Omental fat pad (tissue), 4 donors: ENCODE measurements around a stretch of chr2.

GRCh38 chr2:27393001-27393434 lies 12.5 kb upstream of the ZNF513 start:
- PRO-cap = no peak
- RAMPAGE, long total RNA, 4 experiments = no peak in any of the 4 experiments

- PRO-cap = no peak
- RAMPAGE, long total RNA, 4 experiments = no peak in any of the 4 experiments
Measured at GRCh38 chr2:27668612-27669421, 5.1 kb downstream of the SLC4A1AP start.

- PRO-cap = no peak
- RAMPAGE, long total RNA, 4 experiments = no peak in any of the 4 experiments
Measured at GRCh38 chr2:27682129-27682600, 18.5 kb downstream of the SLC4A1AP start.

DNA sequence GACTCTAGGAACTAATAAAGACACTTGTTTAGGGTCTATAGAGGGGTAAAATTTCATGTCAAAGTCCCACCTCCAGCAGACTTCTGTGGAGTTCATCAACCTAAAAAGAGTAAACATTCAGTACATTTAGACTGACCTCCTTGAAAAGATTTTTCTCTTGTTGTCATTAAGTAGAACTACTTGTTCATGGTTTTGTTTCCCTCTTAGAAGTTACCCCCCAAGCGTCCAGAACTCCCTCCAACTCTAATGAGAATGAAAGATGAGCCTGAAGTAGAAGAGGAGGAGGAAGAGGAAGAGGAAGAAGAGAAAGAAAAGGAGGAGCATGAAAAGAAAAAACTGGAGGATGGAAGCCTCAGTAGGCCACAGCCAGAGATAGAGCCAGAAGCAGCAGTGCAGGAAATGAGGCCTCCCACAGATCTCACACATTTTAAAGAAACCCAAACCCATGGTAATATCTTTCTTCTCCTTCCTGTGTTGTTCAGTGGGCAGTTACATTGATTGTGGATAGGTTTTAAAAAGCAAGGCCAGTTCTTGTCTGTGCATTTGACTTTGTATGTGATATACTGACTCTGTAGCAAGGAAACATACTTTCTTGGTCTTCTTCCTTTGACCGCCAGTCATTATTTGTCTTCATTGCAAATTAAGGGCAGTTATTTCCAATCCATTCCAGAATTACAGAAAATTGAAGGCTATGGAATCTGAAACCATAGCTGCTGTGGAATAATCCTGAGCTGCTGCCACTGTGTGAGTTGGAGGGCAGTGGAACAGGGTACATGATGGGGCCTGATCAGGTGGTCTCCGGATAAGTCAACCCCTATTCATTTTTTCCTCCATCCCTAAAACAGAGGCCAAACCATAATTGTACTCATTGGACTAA lies 21.4 kb downstream of the SLC4A1AP start:
- PRO-cap = no peak
- RAMPAGE, long total RNA, 4 experiments = no peak in any of the 4 experiments

DNA sequence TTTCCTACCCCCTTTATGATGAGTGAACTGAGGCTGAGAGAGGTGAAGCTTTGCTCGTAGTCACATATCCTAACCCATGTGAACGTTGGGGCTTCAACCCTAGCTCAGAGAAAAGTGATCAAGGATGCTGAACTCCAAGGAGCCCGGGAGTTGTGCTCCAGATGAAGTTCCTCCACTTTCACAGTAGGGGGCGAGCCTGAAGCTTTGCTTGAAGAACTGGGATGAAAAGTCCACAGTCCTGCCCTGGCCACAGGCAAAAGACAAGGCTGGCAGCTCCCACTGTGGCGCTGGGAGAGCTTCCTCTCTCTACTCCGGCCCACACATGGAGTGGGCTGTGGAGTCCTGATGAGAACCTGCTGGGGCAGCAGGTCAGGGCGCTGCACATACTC lies 48.2 kb upstream of the MRPL33 start:
- PRO-cap = no peak
- RAMPAGE, long total RNA, 4 experiments = no peak in any of the 4 experiments

GRCh38 chr2:27765752-27766587 lies 5.5 kb upstream of the MRPL33 start:
- PRO-cap = no peak
- RAMPAGE, long total RNA, 4 experiments = no peak in any of the 4 experiments

DNA sequence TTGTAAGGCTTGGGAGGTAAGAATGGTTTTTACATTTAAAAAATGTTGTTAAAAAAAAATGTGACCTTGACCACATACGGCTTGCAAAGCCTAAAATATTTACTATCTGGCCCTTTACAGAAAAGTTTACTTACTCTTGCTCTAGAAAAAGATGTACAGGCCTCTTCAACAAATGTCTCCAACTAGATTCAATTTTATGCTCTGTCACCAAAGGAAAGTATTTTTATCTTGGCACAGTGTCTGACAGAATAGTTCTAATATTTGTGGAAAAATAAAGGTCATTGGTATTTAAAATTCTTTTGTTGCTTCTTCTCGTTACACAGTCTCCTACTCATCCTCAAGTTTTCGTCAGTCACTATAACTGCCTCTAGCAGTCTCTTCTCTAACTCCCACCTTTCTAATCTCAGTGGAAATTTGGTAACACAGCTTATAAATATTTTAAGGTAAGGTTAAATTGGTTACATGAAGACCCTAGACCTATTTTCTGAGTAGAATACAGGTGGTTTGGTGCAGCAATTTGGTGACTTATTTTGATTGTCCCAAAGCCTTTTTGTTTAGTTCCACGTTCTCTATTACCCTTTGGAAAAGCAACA lies 1.4 kb downstream of the RBKS start:
- PRO-cap = no peak
- RAMPAGE, long total RNA, 4 experiments = no peak in any of the 4 experiments

DNA sequence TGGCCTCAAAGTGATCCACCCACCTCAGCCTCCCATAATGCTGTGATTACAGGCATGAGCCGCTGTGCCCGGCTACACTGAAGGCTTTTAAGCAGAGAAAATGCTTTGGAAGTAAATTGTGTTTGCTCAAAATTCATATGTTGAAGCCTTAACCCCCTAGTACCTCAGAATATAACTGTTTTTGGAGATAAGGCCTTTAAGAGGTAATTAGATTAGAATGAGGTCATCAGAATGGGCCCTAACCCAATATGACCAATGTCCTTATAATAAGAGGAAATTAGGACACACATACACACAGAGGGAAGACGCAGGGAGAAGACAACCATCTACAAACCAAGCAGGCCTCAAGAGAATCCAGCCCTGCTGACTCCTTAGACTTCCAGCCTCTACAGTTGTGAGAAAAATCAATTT lies 226.9 kb upstream of the FOSL2 start:
- PRO-cap = no peak
- RAMPAGE, long total RNA, 4 experiments = no peak in any of the 4 experiments

GRCh38 chr2:28335314-28336105 lies 57.1 kb upstream of the FOSL2 start:
- PRO-cap = no peak
- RAMPAGE, long total RNA, 4 experiments = no peak in any of the 4 experiments

DNA sequence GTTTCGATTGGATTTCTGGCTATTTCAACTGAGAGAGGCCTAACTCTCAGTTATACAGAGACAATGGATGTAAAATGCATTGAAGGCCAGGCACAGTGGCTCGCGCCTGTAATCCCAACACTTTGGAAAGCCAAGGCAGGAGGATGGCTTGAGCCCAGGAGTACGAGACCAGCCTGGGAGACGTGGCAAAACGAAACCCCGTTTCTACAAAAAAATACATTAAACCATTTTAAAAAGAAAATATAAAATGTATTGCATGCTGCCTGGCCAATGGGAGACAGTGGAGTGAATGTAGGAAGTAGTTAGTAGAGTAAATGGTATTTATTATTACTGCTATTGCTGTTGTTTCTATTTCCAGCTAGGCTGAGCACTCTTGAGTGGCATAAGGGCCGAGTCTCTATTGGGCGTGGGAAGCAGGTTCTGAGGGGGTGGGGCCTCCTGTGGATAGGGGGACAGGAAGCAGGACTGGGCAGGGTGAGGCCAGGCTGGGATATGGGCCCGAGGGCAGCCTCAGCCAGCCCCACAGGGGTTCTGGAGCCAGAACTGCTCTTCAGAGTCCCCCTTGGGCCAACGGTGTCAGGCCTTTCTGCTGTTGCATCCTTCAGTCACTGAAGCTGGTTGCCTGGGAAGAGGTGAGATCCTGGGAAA lies 26.9 kb upstream of the FOSL2 start:
- PRO-cap = no peak
- RAMPAGE, long total RNA, 4 experiments = no peak in any of the 4 experiments

GRCh38 chr2:28366264-28367058 lies 26.2 kb upstream of the FOSL2 start:
- PRO-cap = no peak
- RAMPAGE, long total RNA, 4 experiments = no peak in any of the 4 experiments

GRCh38 chr2:28367692-28368308 lies 24.9 kb upstream of the FOSL2 start:
- PRO-cap = no peak
- RAMPAGE, long total RNA, 4 experiments = no peak in any of the 4 experiments

GRCh38 chr2:28444946-28445517 lies 50.8 kb upstream of the PLB1 start:
- PRO-cap = no peak
- RAMPAGE, long total RNA, 4 experiments = no peak in any of the 4 experiments

DNA sequence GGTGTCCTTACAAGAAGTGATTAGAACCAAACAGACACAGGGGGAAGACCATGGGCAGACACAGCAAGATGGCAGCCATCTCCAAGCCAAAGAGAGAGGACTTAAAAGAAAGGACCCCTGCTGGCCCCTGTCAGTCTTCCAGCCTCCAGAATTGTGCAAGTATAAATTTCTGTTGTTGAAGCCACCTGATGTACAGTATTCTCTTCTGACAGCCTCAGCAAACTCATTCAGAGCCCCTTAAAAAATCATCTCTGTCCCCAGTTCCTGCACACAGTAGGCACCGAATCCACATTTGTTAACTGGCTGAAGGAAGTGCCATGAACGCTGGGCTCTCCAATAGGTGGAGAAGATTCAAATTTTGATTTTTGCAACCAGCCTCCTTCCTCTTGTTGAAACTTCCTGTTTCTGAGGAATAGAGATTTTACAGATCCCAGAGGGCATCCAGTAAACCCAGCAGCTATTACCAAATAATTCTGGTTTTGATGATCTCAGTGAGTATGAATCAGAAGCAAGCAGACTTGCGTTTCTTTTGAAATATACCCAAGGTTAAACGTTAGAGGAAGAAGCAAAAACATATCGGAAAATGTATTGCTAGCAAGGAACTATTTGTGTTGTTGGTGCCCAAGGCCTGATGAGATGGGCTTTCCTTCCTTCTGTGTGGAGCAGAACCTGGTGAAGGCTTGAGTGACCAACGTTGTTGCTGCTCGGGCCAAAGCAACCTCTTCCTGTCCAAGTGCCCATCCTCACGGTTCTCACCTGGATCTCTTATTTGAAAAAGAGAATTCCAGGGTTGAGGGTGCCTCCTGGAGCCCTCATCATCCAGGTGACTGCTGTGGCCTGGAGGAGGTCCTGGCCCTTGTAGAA lies 47.7 kb upstream of the PLB1 start:
- PRO-cap = no peak
- RAMPAGE, long total RNA, 4 experiments = no peak in any of the 4 experiments

- PRO-cap = no peak
- RAMPAGE, long total RNA, 4 experiments = no peak in any of the 4 experiments
Measured at GRCh38 chr2:28603341-28603708, 107.5 kb downstream of the PLB1 start.

DNA sequence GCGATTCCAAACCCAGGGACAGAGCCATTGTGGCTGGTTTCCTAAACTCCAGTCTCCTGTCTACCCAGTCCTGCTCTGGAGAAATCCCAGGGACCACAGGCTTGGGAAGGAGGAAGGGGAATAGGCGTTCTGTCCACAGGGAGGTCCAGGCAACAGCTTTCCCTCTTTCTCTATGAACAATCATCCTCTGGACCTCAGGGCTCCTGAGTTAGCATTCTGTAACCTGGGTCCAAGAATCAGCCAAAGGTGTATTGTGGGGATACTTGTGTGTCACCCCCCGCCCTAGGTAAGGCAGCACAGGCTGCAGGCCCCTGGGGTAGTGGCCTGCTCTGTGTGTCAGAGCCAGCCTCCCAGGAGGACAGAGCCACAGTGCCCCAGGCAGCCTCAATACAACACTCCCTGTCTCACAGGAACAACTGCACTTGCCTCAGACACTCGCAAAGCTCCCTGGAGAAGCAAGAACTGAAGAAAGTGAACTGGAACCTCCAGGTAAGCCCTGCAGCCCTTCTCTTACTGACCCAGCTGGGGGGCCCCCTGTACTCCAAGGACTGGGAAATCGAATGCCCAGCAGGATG lies 121.4 kb upstream of the PPP1CB start:
- PRO-cap = no peak
- RAMPAGE, long total RNA, 4 experiments = no peak in any of the 4 experiments

- PRO-cap = no peak
- RAMPAGE, long total RNA, 4 experiments = no peak in any of the 4 experiments
Measured at GRCh38 chr2:28633497-28634170, 118.0 kb upstream of the PPP1CB start.

GRCh38 chr2:28634794-28635963 lies 116.5 kb upstream of the PPP1CB start:
- PRO-cap = no peak
- RAMPAGE, long total RNA, 4 experiments = no peak in any of the 4 experiments

DNA sequence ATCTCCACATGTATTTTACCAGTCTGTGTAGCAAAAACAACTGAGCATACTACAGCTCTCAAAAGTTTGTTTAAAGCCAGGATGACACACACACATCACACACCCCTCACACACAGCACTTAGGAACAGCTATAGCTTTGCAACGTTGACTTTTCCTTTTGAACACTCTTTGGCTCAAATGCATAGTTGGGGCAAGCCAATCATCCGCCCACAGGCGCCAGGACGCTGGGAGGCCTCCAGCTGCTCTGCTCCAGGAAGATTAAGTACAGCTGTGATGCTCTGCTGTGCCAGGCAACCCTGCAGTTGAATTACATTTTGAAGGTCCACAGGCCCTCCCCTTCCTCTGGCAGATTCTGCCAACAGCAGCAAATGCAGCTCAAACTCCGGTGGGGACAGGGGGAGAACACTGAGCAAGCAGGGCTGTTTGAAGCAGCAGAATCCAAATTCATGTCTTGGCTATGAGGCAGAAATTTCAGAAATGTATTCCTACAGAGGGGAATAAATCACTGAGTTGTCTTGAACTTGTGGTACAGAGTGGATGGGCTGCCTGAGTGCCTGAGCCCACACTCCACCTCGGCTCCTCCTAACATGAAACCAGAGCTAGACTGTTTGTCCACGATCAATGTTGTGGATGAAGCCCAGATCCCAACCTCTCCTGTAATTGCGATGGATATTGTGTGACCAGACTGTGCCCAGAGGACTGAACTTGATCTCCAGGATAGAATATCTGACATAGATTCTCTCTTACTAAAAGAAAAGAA lies 86.5 kb upstream of the PPP1CB start:
- PRO-cap = no peak
- RAMPAGE, long total RNA, 4 experiments = no peak in any of the 4 experiments

DNA sequence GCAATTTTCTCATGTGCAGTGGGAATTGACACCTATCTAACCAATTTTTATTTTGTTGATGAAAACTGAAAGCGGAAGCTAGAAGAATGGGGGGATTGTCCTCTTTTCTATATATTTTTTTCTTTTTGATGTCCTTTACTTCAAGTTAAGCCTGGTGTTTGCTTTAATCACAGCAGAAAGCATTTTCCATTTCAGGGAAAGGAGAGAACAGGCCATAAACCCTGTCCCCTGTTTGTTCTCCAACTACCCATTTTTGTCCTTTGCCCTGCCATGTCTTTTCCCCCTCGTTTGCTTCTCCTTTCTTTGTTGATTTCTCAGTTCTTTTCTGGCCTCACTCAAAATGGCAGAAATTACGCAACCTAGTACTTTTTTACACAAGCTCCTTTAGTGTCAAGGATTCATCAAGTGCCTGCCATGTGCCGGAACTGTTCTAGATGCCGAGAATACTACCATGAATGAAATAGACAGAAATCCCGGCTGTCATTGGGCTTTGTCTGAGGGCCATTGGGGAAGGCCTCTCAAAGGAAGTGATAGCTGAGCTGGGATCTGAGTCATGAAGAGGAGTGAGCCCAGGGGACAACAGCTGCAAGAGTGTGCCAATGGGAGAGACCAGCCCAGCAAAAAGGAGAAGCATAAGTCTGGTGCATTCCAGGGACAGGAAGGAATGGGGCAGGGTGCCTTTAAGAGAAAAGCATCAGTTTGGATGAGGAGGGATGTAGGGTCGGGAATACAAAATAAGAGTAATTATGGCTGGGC lies 34.4 kb upstream of the PPP1CB start:
- PRO-cap = no peak
- RAMPAGE, long total RNA, 4 experiments = no peak in any of the 4 experiments